SK-N-SH (cell line): Measurements from ENCODE around the genes SMARCAD1 and STPG2.

- RRBS, result no CpG with 5 or more reads among the region's 15 CpGs
CAGE:
- cytosol, long polyA plus RNA, result no peak
- long polyA plus RNA, result no peak
- nucleus, long polyA plus RNA, result no peak
Measured at GRCh38 chr4:92183784-92184157, 120.0 kb upstream of the GRID2 start.

DNA sequence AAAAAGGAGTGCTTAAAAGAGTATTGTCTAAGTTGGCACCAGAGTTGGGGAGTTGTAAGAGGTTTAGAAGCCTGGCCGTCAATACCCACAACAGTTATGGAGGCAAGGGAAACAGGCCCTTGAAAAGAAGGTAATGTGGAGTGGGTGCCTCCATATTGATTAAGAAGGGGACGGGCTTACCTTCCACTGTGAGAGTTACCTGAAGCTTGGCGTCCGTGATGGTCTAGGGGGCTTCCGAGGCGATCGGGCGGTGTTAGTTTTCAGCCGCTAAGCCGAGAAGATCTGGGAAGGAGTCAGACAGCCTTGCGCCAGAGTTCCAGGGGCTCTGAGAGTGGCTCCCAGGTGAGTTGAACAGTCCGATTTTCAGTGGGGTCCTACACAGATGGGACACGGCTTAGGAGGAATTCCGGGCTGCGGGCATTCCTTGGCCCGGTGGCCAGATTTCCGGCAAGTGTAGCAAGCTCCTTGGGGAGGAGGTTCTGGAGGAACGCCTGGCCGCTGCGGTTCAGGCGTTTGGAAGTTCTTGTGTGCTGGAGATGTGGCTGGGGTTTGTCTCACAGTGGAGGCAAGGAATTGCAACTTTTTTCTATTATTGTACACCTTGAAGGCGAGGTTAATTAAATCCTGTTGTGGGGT is 138.3 kb downstream of the GRID2 start:
- RRBS, result no CpG with 5 or more reads among the region's 22 CpGs
CAGE:
- cytosol, long polyA plus RNA, result no peak
- long polyA plus RNA, result no peak
- nucleus, long polyA plus RNA, result no peak

GRCh38 chr4:94114958-94115218 is 92.8 kb upstream of the SMARCAD1 start:
- RRBS, result no CpG with 5 or more reads among the region's 1 CpG
CAGE:
- cytosol, long polyA plus RNA, result no peak
- long polyA plus RNA, result no peak
- nucleus, long polyA plus RNA, result no peak

DNA sequence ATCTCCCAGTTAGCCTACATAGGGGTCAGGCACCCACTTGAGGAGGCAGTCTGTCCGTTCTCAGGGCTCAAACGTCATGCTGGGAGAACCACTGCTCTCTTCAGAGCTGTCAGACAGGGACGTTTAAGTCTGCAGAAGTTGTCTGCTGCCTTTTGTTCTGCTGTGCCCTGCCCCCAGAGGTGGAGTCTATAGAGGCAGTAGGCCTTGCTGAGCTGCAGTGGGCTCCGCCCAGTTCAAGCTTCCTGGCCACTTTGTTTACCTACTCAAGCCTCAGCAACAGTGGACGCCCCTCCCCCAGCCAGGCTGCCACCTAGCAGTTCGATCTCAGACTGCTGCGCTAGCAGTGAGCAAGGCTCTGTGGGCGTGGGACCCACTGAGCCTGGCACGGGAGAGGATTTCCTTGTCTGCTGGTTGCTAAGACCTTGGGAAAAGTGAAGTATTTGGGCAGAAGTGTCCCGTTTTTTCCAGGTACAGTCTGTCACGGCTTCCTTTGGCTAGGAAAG is 59.7 kb upstream of the SMARCAD1 start:
- RRBS, result no CpG with 5 or more reads among the region's 11 CpGs
CAGE:
- cytosol, long polyA plus RNA, result no peak
- long polyA plus RNA, result no peak
- nucleus, long polyA plus RNA, result no peak

- RRBS, result no CpG with 5 or more reads among the region's 59 CpGs
CAGE:
- cytosol, long polyA plus RNA, result no peak
- long polyA plus RNA, result start-site peak on the plus strand at chr4:94207600-94207681, 107 and 99 reads in 2 replicates; start-site peak on the plus strand at chr4:94207854-94207946, 19 and 24 reads in 2 replicates
- nucleus, long polyA plus RNA, result no peak
Measured at GRCh38 chr4:94207329-94208354, at the start of gene SMARCAD1. SMARCAD1 (plus strand) TSS chr4:94207865.

- RRBS, result 97% methylated on average over 2 of the region's 4 CpGs
CAGE:
- cytosol, long polyA plus RNA, result no peak
- long polyA plus RNA, result no peak
- nucleus, long polyA plus RNA, result no peak
Measured at GRCh38 chr4:94252854-94253428, 45.3 kb downstream of the SMARCAD1 start.

- RRBS, result no CpG with 5 or more reads among the region's 5 CpGs
CAGE:
- cytosol, long polyA plus RNA, result no peak
- long polyA plus RNA, result no peak
- nucleus, long polyA plus RNA, result no peak
Measured at GRCh38 chr4:94408560-94409540, 42.9 kb upstream of the PDLIM5 start.

DNA sequence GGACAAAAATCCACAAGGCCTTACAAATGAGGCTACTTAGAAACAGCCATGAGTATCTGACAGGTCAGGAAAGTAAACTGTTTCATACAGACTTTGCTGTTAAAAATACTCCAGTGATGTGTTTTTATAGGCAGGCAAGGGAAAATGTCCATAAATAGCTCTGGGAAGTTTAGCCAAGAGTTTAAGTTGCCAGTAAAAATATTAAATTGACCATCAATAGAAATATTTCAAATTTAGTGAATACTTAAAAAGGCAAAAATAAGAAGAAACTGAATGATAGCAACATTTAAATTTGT is 41.7 kb upstream of the PDLIM5 start:
CAGE:
- cytosol, long polyA plus RNA, result no peak
- long polyA plus RNA, result no peak
- nucleus, long polyA plus RNA, result no peak

- RRBS, result no CpG with 5 or more reads among the region's 2 CpGs
CAGE:
- cytosol, long polyA plus RNA, result no peak
- long polyA plus RNA, result no peak
- nucleus, long polyA plus RNA, result no peak
Measured at GRCh38 chr4:94442204-94442728, 9.5 kb upstream of the PDLIM5 start.

- RRBS, result no CpG with 5 or more reads among the region's 5 CpGs
CAGE:
- cytosol, long polyA plus RNA, result no peak
- long polyA plus RNA, result no peak
- nucleus, long polyA plus RNA, result no peak
Measured at GRCh38 chr4:94454169-94454950, 2.6 kb downstream of the PDLIM5 start.

- RRBS, result no CpG with 5 or more reads among the region's 5 CpGs
CAGE:
- cytosol, long polyA plus RNA, result no peak
- long polyA plus RNA, result no peak
- nucleus, long polyA plus RNA, result no peak
Measured at GRCh38 chr4:94505545-94505979, 53.8 kb downstream of the PDLIM5 start.

DNA sequence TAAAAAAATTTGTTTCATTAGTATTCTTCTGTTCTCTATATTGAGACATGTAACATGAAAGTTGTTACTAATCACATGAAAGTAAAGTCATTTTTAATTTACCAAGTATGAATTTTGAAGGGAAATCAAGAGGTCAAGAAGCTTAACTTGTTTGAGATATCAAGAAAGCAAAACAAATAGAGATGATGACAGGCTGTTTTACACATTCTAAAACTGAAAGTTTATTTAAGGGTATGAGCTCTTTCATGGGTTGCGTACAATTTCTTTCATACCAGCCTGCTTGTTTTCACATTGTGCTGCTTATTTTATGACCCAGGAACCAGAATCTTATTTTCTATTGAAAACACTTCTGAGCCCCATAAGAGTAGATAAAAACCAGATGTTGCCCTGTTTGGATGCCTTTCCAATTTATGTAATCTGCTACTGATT is 74.1 kb downstream of the PDLIM5 start:
- RRBS, result no CpG with 5 or more reads among the region's 1 CpG
CAGE:
- cytosol, long polyA plus RNA, result no peak
- long polyA plus RNA, result no peak
- nucleus, long polyA plus RNA, result no peak

GRCh38 chr4:94714770-94715190 is 43.0 kb upstream of the BMPR1B start:
- RRBS, result no CpG with 5 or more reads among the region's 1 CpG
CAGE:
- cytosol, long polyA plus RNA, result no peak
- long polyA plus RNA, result no peak
- nucleus, long polyA plus RNA, result no peak

DNA sequence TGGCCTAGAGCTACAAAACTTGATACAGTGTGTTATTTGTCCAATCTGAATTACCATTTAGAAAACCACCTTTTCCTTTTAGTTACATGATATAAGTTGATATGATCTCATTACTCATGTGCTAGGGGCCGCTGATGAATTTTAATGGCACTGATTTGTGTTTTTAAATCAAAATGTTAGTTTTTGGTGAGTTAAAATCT is 2.1 kb downstream of the BMPR1B start:
- RRBS, result no CpG with 5 or more reads among the region's 1 CpG
CAGE:
- cytosol, long polyA plus RNA, result no peak
- long polyA plus RNA, result no peak
- nucleus, long polyA plus RNA, result no peak

GRCh38 chr4:95000066-95000603 is 242.4 kb downstream of the BMPR1B start:
- RRBS, result no CpG with 5 or more reads among the region's 3 CpGs
CAGE:
- cytosol, long polyA plus RNA, result no peak
- long polyA plus RNA, result no peak
- nucleus, long polyA plus RNA, result no peak

GRCh38 chr4:95051322-95051869 is 293.6 kb downstream of the BMPR1B start:
- RRBS, result 91% methylated on average over 3 of the region's 13 CpGs
CAGE:
- cytosol, long polyA plus RNA, result no peak
- long polyA plus RNA, result no peak
- nucleus, long polyA plus RNA, result no peak

DNA sequence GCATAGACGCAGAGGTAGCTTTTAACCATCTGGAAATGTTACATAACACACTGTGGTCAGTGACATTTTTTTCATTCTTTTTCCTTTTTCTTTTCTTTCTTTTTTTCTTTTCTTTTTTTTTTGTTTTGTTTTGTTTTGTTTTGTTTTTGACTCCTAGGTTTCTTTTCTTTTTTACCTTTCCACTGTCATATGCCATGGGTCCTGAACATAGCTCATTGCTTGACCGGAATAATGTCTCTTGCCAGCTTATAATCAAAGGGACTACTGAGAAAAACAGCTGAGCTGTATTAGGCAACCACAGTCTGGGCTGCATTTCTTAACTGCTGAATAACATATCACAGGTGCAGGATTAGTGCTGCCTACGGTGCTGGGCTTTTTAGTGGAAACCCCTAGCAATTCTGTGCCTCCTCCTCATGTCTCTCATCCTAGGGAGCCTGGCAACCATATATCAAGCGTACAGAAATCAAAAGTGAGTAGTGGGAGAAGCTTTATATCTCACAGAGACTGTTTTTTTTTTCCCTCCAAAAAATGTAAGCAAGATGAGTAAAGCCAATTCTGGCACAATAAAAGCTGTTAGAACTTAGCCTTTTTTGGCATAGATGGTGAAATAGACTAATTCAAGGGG is 333.5 kb downstream of the BMPR1B start:
- RRBS, result no CpG with 5 or more reads among the region's 4 CpGs
CAGE:
- cytosol, long polyA plus RNA, result no peak
- long polyA plus RNA, result no peak
- nucleus, long polyA plus RNA, result no peak

GRCh38 chr4:98142754-98143890 is at the start of gene STPG2:
STPG2 (minus strand) TSS chr4:98143476.
- RRBS, result 5% methylated on average over 5 of the region's 47 CpGs
CAGE:
- cytosol, long polyA plus RNA, result no peak
- long polyA plus RNA, result no peak
- nucleus, long polyA plus RNA, result no peak

DNA sequence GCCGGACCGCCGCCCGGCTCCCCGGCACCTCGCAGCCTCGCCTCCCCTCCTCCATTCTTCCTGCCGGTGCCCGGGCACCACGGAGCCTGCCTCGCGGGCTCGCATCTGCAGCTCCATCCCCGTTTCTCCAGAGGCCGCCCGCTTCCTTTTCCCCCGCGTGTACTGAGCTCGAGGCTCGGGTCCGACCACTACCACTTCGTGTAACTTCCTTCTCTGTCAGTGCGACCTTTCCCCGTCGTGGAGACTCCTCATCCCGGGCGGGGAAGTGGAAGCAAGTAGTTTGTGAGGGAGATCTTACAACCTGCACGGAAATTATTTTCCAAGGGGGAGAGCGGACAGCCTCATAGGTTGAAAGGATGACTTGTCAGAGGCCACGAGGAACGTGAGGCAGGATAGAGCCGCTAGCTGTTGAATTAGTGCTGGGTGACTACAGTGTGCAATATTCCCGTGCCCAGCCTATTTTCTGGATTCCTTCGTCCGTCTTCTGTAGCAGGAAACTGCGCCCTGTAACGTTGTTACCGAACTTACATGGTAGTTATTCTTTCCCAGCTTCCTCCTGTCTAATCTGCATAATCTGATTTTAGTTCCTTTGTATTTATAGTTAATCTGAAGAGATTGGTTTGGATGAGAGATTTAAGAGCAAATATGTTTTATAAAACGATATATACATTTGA is 742 bp downstream of the RAP1GDS1 start:
- RRBS, result 5% methylated on average over 1 of the region's 39 CpGs
CAGE:
- cytosol, long polyA plus RNA, result no peak
- long polyA plus RNA, result no peak
- nucleus, long polyA plus RNA, result no peak

DNA sequence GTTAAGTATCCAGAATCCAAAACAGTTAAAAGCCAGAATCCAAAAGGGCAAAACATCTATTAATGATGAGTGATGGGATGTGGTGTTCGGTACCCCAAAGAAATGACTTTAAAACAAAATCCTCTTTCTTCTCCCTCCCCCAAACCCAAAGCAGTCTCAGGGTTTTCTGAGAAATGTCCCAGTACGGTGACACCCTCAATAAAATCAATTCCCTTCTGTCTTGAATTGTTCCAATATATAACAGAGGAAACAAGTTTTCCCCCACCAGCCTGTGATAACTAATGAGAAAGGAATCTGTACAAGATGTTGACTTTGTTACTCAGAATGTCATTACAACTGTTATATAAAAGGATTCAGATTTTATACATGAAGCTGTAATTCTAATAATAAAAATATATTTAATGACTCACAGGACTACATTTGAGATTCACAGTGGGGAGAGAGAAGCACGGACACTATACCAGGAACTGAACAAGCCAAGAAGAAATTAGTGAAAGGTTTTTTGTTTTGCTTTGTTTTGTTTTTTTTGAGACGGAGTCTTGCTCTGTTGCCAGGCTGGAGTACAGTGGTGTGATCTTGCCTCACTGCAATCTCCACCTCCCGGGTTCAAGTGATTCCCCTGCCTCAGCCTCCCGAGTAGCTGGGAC is 4.0 kb downstream of the TSPAN5 start:
- RRBS, result no CpG with 5 or more reads among the region's 6 CpGs
CAGE:
- cytosol, long polyA plus RNA, result no peak
- long polyA plus RNA, result no peak
- nucleus, long polyA plus RNA, result no peak